ENCODE measurements around the gene NRN1.

GRCh38 chr6:5752099-5752886 is 254.4 kb downstream of the NRN1 start:
- RRBS, 2 experiments, result no CpG with 5 or more reads among the region's 11 CpGs

GRCh38 chr6:5850473-5851643 is 155.9 kb downstream of the NRN1 start:
- RRBS, 2 experiments, result 16 to 34% methylated on average over 5 of the region's 54 CpGs

- RRBS, 2 experiments, result no CpG with 5 or more reads among the region's 7 CpGs
Measured at GRCh38 chr6:6006053-6006285, 756 bp downstream of the NRN1 start.

GRCh38 chr6:6006418-6007169 is at the start of gene NRN1:
NRN1 (minus strand) TSS chr6:6006925.
- RRBS, 2 experiments, result 88 to 90% methylated on average over 10 to 13 of the region's 40 CpGs

DNA sequence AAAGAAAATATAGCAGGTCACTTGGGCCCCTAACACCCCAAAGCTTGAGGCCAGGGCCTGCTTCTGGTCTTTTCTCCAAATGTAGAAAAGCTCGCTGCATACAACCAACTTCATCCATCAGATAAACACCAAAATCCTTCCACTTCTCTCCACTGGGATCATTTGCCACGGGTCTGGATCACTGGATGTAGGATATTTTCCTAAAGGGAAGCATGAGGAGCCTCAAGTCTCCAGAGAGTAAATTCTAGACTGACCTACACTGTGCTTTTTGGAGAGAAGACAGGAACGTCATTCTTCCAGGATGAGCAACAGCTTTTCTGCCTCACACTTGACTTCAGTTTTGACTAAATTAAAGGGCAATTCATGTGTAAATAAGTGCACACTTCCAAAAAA is 12.1 kb downstream of the LY86 start:
- RRBS, 2 experiments, result no CpG with 5 or more reads among the region's 3 CpGs

DNA sequence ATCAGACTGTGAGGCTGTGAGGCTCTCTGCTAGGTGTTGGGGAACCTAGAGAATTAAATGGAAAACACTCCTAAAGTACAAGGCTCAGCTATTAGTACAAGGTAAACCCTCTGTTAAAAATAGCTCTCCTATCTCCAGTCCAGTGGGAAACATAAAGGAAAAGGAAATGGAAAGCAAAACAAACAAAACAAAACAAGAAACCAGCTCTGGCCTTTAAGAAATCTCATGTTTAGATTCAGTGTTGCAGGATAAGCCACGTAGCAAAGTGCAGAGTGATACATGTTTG is 35.1 kb downstream of the LY86 start:
- RRBS, 2 experiments, result no CpG with 5 or more reads among the region's 1 CpG

GRCh38 chr6:6656288-6656764 is 67.8 kb downstream of the LY86 start:
- RRBS, 2 experiments, result no CpG with 5 or more reads among the region's 3 CpGs

DNA sequence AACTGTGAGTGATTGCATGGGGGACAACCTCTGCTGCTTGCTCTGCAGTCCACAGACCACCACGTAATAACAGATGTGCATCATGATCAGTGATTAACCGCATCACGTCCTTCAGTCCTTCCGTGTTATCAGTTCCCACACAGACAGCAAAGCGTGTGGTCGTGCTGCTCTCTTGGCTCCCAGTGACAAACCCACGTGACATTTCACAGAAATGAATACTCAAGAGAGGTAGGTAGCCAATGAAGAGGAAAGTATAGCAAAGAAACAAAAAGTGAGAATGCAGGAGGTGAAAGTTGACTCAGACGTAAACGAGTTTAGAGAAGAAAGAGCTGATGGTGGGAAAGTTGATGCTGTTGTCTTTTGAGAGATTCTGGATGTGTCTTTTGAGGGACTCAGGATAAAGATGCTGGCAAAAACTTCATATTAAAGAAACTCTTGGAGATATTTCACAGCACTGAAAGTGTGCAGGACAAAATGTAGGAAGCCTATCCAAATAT is 96.0 kb downstream of the LY86 start:
- RRBS, 2 experiments, result no CpG with 5 or more reads among the region's 9 CpGs

DNA sequence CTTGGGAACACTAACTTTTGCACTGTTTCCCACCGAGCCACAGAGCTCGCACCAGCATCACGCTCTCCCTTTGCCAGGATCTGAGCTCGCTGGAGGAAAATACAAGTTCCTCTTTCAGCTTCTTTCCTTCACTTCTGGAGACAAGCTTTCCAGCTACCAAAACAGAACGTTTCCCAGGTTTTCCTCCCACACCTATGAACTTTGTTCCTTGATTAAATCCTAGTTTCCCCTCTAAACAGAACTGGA is 135.3 kb downstream of the LY86 start:
- RRBS, 2 experiments, result no CpG with 5 or more reads among the region's 5 CpGs

DNA sequence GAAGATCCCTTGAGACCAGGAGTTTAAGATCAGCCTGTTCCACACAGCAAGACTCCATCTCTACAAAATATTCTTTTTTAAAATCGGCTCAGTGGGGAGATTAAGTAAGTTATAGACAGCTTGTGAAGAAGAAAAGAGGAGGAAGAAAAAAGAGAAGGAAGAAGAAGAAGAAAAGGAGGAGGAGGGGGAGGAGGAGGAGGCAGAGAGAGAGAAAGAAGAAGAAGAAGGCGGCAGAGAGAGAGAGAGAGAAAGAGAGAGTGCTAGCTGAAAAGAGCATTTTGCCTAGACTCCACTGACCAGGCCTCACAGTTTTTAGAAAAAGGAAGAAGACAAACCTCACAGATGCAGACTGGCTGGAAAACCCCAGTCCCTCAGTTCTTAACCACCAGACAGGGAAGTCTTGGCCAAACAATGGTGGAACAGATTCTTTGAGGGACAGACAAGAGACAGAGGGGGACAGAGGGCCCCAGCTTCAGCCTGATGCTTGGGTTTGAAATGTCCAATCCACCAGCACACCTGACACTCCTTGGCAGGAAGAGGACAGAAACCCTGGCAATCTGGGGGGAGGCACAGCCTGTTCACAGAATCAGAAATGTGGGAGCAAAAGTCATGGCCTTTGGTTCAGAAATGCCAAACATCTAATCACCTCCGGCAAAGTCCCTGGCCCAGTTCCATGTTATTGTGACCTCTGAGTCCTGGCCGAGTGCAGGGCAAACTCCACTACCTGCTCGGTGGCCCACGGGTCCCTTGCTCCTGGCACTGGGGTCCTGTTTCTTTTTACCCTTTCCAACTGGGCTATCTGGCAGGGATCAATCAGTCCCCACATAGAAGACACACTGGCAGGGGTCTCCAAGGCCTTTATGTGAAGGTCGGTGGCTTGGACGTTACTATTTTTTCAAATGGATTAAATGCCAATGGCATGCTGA is 235.1 kb downstream of the LY86 start:
- RRBS, 2 experiments, result no CpG with 5 or more reads among the region's 8 CpGs

GRCh38 chr6:7058018-7058928 is 49.5 kb upstream of the RREB1 start:
- RRBS, 2 experiments, result no CpG with 5 or more reads among the region's 12 CpGs

DNA sequence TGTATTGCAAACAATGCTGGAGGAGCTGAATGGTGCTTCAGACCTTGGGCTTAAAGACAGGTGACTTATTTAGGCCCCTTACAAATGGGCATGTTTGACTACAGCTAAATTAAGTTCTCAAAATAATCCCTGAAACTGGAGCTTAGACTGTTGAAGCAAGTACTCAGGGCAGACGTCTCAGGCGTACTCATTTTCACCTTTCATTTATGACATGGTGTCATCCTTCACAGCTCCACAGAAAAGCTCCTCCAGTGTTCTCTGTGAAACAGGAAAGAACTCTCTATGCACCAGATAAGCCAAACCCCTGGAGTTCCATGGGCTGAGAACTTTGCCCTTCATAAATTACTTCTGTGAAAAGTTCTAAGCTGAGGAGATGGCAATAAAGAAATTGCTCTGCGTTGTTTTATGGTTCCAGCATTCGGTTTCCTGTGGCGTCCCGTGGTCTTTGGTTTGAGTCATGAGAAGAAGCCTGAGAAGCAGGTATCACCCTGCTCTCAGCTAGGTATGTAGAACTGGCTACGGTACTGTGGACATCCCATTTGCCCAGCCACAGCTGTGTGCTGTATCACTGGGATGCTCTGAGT is 20.3 kb upstream of the RREB1 start:
- RRBS, 2 experiments, result no CpG with 5 or more reads among the region's 7 CpGs

- RRBS, 2 experiments, result no CpG with 5 or more reads among the region's 3 CpGs
Measured at GRCh38 chr6:7519453-7519791, 22.0 kb upstream of the DSP start.

GRCh38 chr6:7584609-7585600 is 5.1 kb upstream of the SNRNP48 start:
- RRBS, 2 experiments, result no CpG with 5 or more reads among the region's 24 CpGs

GRCh38 chr6:7605910-7606206 is 15.9 kb downstream of the SNRNP48 start:
- RRBS, 2 experiments, result no CpG with 5 or more reads among the region's 5 CpGs

DNA sequence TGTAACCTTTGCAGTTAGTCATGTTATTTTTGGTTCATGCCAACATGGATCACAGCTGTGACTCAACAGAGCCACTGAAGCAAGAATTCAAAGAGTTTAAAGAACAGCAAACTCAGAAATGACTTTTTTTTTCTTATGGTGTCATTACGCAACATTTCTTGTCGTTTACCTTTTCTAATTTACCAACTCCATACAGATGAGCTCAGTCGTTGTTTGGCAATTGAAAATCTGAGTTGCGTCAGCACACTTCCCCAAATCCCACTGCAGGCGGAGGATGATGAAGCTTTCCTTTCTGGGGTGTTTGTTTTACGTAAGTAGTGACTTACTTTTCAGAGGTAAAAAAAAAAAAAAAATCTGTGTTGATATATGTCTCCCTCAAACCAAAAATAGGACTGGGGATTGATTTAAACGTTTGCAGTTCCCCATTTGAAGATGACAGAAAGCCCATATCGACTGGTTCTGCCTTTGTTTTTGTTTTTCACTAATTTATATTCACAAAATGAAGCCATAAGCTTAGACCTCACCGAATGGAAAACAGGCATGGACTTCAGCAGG is 27.7 kb upstream of the BMP6 start:
- RRBS, 2 experiments, result no CpG with 5 or more reads among the region's 9 CpGs

DNA sequence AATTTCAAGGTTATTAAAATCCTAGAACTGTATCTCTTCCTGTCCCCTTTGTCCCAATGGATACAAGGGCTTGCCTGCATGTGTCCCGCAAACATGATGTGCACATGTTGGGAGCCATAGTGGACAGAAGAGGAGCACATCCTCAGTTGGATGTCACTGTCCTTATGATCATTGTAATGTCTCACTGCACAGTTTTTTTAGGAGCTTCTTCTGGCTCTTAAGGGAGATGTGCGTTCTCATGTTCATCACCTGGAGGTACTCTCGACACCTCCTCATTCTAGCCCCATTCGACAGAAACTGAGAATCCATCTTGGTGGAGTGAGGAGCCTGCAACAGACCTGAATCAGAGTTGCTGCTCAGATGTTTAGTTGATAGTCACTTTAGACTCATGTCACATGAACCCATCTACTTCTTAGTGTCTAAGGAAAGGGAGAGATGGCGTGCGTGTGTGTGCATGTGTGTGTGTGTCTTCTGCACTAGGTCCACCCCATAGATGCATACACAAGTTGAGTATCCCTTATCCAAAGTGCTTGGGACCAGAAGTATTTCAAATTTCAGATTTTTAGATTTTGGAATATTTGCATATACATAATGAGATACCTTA is 2.3 kb upstream of the BMP6 start:
- RRBS, 2 experiments, result no CpG with 5 or more reads among the region's 6 CpGs

GRCh38 chr6:7729144-7729586 is 3.3 kb downstream of the BMP6 start:
- RRBS, 2 experiments, result no CpG with 5 or more reads among the region's 9 CpGs

- RRBS, 2 experiments, result no CpG with 5 or more reads among the region's 3 CpGs
Measured at GRCh38 chr6:7763317-7763664, 37.4 kb downstream of the BMP6 start.

DNA sequence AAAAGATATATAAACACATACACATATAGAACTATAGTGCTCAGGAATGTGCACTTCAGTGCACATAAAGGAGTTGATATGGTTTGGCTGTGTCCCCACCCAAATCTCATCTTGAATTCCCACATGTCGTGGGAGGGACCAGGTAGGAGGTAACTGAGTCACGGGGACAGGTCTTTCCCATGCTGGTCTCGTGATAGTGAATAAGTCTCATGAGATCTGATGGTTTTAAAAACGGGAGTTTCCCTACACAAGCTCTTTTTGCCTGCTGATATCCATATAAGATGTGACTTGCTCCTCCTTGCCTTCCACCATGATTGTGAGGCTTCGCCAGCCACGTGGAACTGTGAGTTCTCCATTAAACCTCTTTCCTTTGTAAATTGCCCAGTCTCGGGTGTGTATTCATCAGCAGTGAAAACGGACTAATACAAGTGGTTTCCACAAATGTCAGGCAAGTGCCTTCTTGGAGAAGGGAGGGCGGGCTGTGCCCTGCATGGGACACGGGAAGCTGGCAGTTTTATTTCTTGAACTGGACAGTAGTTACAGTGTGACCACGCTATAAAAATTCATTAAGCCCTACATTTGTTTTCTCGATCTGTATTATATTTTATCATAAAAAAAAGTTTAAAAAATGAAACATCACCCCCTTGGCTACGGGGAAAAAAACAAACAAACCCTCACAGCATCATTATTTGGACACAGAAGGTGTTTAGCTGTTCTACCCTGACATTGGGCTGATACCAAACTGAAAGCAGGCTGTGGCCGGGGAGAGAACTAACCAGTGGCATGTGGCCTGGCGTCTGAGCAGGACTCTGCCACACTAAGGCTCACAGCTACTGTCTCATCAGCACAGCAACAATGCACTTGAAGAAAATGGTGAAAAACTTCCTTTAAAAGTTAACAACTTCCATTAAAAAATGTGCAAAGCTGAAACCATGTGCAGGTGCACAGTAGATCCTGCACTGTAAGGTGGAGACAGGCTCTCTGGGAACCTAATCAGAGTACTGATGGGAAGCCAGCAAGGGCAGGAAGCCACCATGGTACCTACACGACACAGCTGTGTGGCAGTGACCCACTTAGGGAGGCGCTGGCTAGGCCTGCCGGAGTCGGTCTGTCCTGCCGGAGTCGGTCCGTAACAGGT is 17.8 kb downstream of the TXNDC5 start:
- RRBS, 2 experiments, result no CpG with 5 or more reads among the region's 22 CpGs

Data from LNCaP clone FGC (cell line).